GM23248 (cell line): Measurements from ENCODE around the gene PLCH2.

GRCh38 chr1:2467038-2467754 lies 8.9 kb upstream of the PLCH2 start:
- RAMPAGE, long total RNA: no peak

DNA sequence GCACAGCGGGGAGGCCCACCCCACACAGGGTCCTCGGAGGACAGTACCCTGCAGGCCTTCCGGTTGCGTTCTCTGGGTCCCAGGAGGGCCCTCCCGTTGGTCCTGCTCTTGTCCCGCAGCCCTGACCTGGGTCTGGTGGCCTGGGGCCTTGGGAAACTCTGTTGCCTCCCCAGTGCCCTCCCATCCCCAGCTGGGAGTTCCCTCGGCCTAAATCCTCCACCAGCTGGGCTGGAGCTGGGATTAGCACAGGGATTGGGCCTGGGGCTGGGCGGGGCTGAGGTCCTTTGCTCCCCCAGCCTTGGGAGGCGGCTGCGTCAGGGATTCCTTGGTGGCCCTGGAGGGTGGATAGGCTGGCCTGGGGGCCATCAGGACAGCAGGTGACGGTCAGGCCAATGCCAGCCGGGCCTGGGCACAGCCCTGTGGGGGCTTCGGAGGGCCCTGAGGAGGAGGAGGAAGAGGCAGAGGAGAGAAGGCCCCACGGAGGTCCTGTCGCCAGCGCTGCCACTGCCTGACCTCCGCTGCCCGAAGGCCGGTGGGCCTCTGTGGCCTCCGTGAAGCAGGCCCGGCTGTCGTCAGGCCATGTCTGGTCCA lies at the start of gene PLCH2:
PLCH2 (plus strand) TSS at position 280 of the 591 bp plus-strand sequence.
- RAMPAGE, long total RNA: no peak

DNA sequence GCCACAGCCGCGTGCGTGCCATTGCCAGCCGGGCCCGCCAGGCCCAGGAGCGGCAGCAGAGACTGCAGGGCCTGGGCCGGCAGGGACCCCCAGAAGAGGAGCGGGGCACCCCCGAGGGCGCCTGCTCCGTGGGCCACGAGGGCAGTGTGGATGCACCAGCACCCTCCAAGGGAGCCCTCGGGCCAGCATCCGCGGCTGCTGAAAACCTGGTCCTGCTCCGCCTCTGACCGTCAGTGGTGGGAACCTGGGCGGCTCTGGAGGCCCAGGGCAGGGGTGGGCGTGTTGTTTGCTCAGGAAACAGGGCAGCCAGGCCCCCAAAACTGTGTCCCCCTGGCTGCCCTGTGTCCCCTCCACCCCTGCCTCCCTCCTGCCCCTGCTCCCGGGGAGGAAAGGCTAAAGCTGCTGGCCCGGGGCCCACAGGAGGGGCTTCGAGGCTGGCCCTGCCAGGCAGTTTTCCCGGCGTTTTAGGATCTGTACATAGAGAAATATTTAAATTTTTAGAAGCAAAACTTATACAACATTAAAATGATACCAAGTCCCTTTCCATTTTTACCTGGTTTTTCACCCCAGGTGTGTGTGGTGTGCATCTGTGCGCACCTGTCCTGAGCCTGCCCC lies 21.3 kb downstream of the PANK4 start:
- RAMPAGE, long total RNA: no peak

DNA sequence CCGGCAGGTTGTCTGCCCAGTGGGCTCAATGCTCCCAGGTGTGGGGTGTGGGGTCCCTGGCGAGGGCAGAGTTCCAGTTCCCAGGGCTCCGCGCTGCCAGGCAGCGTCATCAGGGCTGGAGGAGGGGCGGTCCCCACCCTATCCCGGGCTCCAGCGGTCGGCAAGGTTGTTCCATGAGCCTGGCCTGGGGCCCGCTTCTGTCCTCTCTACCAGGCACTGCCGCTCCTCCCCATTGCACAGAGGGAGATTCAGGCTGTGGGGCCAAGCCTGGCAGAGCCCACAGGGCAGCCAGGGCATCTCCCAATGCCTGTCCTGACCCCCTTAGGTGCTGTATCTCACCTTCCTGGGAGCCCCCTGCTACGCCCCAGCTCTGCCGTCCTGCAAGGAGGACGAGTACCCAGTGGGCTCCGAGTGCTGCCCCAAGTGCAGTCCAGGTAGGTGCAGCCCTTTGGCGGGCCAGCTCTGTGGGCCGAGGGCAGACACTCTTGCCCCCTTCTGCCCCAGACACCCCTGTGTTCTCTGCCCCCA lies 1.3 kb downstream of the TNFRSF14 start:
- RAMPAGE, long total RNA: no peak

DNA sequence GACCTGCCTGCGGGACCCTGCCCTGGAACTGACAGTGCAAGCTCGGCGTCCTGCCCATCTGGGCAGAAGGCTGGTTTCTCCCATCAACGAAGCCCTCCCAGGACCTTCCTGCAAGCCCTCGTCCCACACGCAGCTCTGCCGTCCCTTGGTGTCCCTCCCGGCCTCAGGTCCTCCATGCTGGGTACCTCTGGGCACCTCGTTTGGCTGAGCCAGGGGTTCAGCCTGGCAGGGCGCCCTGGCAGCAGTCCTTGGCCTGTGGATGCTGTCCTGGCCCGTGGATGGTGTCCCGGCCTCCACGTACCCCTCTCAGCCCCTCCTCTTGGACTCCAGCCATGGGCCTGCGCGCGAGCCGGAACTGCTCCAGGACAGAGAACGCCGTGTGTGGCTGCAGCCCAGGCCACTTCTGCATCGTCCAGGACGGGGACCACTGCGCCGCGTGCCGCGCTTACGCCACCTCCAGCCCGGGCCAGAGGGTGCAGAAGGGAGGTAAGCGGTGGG lies 3.4 kb downstream of the TNFRSF14 start:
- RAMPAGE, long total RNA: no peak

GRCh38 chr1:2577399-2578095 lies 9.0 kb upstream of the PRXL2B start:
- RAMPAGE, long total RNA: no peak

DNA sequence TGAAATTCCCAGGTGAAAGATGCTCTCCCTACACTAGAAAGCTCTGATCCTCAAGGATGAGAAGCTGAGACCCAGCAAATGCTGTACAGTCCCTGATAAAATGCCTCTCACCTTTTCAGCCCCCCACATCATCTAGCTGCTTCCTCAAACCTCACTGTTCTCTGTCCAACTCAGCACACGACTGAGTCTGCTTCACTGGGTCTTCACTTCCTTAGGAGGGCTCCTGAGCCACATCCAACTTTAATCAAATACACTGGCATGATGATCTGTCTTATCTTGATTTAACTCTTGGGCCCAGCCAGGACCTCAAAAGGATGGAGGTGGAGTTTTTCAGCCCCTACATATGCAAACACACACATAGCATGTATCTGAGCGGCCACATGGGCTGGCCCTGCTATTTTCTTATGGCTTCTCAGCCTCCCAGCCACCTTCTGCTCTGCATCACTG lies 2.0 kb upstream of the PRXL2B start:
- RAMPAGE, long total RNA: no peak

DNA sequence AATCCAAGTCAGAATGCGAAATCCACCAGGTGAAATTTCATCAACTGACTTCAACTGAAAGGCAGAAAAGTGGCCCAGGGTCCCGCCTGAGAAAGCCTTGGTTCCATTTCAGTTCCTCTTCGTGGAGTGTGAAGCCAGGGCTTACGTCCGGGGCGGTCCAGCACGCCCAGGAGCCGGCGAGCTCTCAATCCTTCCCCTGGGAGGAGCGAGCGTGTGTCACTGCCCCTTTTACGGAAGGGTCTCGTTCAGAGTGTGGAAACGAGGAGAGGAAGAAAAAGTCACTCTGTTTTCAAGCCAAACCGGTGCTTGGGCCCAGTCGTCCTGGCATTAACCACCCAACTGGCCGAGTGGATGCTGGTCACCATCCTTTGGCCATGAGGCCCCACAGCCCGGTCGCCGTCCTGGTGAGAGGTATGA lies 93.9 kb upstream of the ACTRT2 start:
- RAMPAGE, long total RNA: no peak

- RAMPAGE, long total RNA: no peak
Observed at GRCh38 chr1:3004374-3004622, 17.0 kb upstream of the ACTRT2 start.

DNA sequence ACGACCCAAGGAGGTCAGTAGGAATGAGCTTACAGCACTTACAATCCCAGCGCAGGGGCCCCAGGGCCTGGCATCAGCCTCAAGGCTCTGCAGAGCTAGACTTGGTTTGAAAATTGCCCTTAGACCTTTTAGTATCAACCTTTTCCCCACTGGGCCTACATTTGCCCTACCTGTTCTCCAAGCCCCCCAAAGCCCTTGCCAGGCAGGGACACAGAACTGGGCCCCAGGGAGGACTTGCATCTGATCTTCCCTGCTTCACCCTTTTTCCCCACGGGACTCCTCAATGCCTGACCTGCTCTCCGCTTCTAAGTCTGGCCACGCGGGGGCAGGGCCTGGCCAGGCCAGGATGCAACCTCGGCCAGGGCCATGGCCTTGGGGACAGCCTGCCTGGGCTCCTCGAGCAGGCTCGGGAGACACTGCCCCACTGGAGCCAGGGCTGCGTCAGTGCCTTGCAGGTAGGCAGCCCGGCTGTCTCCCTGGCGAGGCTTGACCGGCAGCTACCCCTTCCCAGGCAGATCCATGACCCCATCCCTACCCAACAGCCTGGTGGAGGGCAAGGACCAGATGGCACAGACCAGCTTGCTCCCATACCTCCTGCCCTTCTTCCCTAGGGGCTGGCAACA lies 2.9 kb upstream of the PRDM16 start:
- RAMPAGE, long total RNA: no peak

DNA sequence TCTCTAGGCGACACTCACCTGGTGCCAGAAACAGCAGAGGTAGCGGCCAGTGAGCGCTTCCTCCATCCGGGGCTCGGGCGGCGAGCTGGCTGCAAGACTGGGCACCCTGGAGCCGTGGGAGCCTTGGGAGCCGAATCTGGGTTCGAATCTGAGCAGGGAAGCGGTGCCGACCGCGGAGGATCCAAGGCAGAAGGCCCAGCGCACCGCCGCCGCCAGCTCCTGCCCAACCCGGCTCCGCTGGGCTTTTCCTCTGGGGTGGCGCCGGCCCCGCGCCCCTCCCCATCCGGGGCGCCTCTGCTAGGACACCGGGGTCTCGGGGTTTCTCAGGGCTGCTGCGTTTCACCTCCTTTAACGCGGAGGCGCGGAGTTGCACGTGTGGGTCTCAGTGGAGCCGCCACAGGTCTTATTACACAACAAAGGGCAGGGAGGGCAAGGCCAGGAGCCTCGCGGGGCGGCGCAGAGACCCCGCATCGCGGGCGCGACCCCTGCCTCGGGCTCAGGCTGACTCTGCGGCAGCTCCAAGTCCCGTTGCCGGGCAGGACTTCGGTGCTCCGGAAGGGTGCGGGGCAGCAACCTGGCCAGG lies 1.6 kb upstream of the PRDM16 start:
- RAMPAGE, long total RNA: no peak

DNA sequence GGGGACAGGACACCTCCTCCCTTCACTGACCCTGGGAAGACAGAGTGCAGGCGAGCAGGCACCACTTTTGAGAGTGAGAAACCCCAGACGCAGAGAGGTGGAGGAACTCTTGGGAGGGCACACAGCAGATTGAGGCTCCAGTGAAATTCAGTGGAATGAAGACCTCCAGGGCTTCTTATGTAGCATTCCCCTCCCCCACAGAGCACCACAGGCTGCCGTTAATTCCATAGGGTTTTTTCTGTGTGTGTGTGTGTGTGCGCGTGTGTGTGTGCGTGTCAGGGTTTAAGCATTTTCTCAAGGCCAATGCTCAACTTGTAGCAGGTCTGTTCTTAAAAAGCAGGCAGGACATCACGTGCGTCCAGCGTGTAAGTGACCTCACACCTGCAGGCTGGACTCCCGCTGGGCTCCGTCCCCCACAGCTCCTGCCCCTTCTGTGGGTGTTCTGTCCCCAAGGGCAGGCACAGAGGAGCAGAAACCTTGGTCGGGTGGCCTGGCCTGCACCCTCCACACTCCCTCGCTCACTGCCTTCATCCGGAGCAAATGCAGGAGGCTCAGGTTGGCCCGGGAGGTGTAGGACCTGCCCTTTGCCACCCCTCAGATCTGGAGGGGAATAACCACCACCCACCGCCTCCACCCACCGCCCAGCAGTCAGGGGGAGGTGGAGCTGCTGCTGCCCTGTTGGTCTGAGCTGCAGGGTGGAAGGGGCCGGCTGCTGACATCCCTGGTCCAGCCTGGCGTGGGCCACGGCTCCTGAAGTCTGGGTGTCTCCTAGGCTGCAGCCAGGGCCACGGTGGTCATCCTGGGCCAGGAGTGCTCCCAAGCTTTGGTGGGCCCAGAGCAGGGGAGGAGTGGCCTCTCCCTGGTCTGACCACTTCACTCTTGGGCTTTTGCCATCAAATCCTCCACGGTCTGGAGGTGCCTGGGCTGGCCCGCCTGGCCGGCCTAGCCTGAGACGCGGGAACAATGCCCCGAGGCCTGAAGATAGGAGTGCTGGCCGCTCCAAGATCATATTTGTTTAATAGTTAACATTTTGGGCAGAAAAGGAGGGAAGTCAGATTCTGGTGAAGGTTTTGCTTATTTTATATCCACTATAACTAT lies 5.5 kb downstream of the PRDM16 start:
- RAMPAGE, long total RNA: no peak

- RAMPAGE, long total RNA: no peak
Observed at GRCh38 chr1:3192291-3193446, 123.7 kb downstream of the PRDM16 start.

DNA sequence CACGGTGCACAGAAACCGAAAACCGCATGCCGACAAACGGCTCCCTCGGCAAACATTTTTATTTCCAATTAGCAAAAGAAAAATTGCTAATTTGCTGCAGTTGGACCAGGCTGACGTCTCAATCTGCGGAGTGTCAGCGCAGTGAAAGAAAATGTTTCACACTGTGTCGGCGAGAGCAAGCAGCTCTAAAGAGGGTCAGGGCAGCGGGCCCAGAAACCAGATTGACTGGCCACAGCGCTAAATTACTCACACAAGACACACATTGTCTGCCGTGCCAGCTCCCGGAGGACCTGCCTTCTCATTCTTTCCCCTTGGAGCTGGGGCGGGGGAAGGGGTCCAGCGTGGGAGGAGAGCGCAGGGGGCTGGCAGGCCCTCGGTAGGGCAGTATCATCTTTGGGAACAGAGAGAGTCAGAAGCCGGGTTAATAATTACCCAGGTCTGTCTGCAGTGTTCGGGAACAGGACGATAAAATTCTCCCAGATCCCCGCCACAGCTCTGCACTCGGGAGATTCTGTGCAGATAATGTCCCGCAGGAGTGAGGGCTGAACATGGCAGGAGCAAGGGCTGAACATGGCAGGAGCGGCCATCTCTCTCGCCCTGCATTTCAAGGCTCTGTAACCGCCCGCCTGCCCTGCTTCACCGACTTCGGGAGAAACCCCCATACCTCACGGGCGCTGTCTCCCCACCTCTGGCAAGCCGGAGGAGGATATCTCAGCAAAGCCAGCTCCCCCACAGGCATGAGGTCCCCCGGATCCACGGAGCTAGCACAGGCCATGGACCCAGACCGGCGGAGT lies 150.3 kb downstream of the PRDM16 start:
- RAMPAGE, long total RNA: no peak

DNA sequence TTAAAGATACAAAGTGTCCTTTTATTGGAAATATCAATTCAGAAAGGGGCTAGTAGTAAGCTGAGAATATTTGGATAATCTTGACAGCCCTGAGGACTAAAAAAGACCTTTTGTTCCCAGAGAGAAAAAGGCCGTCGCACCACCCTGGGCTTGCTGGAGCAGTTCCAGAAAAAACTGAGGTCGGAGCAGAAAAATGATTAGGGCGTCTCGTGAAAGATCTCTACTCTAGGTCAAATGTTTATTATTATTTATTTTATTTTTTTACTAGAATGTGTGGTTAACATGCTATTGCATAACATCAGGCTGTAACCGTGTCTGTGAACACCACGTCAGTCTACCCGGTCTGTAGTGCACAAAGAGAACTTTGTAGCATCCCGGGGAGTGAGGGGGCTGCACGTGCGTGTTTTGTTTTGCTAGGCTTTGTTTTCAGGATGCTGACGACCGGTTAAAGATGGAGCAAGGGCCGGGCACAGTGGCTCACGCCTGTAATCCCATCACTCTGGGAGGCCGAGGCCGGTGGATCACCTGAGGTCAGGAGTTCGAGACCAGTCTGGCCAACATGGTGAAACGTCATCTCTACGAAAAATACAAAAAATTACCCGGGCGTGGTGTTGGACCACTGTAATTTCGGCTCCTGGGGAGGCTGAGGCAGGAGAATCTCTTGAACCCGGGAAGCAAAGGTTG lies 87.8 kb upstream of the ARHGEF16 start:
- RAMPAGE, long total RNA: no peak

DNA sequence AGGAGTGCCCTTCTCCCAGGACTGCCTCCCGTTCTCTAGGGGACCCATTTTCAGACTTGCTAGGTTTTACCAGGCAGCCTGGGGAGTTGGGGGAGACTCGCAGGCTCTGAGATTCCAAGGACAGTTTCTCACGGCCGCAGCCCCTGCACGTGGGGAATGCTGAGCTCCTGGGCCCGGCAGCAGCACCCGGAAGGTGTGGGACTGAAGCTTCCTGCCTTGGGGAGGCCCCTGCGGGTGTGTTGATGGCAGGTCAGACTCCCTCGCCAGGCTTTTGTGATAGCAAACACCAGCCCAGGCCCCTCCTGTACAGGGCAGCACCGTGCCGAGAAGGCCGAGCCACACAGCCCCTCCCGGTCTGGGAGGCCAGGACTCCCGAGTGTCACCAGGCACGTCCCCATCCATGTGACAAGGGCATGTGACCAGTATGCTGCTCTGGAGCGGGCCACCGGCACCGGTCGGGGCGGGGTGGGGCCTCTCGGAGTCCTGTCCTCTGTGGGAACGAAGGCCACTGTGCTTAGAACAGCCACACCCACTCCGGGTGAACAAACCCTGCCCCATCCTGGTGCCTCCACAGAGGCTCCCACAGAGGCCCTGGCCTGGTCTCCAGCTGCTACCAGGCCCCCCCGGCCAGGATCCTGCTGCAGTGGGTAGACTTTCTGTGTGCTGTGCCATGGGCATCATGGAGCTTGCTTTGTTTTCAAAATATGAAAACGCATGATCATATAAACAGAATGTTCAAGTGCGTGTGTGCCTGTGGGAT lies 31.1 kb upstream of the ARHGEF16 start:
- RAMPAGE, long total RNA: no peak

DNA sequence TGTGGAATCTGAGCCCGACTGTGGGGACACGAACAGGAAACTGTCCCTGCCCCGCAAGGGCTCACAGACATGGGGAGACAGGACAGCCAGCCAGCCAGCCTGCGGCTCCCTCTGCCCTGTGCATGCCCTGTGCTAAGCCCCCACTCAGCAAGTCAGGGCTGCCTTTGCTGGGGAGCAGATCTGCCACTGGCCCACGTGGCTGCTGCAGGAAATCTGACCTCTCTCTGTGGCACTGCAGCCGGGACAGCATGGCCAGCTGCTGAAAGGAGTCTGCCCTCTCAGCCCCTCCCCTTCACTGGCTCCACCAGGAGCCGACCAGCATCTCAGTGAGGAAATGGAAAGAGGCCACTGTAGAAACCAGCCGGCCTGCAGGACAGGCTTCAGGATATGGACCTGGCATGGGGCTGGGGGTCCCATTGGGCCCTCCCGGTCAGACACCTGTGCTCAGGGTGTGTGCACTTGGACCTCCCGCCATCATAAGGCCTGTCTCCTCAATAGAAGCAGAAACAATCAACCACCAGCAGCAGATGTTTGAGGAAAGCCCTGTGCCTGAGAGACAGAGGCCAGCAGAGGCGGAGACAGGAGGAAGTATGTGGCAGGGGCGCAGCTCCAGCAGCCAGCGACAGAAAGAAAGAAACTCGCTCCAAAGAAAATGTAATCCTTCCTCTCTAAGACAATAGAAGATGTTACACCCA lies 3.8 kb downstream of the ARHGEF16 start:
- RAMPAGE, long total RNA: no peak

DNA sequence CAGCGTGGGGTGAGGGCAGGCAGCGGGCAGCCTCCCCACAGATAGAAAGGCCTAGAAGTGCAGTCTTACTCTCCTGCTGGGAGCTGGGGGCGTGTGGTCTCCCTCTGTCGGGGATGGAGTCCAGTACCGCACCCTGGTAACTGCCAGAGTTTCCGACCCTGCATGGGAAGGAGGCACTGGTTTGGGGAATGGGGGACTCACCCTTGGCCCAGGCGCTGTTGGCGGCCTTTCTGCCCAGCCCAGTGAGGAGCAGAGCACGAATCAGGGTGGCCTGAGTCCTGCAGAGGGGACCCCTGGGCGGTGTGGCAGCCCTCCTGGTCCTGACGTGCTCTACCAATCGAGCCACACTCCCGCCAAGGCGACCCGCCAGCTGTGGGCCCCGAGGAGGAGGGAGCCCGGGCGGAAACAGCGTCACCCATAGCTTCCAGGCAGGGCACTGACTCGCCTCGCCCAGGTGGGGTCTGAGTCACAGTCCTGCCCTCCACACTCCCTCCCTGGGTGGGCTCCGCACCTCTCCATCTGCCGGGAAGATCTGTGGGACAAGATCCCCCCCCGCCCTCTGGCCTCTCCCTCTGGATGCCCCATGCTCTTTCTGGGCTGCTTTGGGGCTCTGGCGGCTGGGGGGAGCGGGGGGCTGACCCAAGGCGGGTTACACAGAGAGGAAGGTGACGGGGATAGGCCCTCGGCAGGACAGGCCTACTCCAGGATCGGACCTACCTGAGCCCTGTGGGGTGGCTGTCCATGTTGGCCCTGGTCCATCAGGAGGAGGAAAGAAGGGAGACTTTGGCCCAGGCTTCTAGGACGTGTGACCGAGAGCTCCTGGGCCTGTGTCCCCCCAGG lies 13.8 kb downstream of the ARHGEF16 start:
- RAMPAGE, long total RNA: no peak

DNA sequence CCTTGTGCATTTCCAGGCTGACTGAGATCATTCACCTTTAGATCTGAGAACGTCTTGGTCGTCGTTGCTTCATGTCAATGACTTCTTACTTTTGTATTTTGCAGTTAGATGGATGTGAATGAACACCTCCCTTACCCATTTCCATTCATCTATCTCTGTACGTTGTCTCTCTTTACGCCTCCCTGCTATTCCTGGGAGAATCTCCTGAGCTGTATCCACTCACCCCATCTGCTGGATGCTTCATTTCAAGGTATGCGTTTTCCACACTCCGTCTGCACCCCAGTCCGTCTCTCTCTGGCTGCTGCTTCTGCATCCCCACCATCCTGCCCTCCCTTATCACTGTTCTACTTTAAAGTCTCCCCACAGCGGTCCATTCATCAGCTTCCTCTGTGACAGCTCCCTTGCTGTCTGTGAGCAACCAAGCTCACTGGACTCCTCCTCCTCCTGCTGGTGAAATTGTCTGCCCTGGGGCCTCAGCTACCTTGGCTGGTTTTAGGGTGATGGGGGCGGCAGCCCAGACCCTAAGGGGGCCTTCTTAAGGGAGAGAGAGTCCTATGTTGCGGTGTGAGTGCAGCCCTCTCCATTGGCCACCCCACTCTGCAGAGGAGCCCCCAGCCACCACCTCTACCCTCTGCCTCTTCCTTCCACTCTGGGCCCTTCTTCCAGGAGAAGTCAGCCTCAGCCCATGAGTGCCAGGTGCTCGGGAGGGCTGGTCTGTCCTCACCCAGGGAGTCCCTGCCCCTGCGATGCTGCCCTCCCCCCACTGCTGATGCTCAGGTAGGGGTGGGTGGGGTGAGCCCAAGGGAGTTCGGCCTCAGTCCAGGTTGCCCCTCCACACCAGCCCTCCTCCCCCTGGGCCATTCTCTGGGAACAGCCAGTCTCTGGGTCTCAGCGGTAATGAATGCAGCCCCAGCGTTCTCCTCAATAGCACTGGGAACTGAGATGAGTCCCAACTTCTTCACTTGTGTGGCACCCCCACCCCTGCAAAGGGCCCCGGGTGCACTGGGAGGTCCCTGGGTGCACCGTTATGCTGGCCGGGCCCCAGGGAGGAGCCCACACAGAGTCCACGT lies 34.7 kb downstream of the ARHGEF16 start:
- RAMPAGE, long total RNA: no peak

- RAMPAGE, long total RNA: no peak
Observed at GRCh38 chr1:3504771-3505127, 50.3 kb downstream of the ARHGEF16 start.